H4 (cell line): ENCODE measurements around the genes SMAD5, SPOCK1, NME5, BRD8, KIF20A and REEP2.

DNA sequence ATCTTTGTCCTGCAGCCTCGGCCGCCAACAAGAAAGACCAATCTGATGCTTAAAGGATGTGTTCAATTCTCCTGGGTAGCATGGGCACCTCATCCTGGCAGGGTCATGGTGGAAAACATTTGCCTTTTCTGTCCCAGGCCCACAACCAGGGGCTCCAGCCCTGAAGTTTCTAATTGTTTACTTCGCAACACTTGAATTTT is 26.2 kb upstream of the SMAD5 start:
- RAMPAGE, long total RNA, result no peak

- RAMPAGE, long total RNA, result start-site peak on the plus strand at chr5:136132845-136132936, 208 reads
These were observed at the start of gene SMAD5 for GRCh38 chr5:136132521-136132975. Gene SMAD5, plus strand, starts transcription at chr5:136132845.

GRCh38 chr5:136251494-136252101 is 58.6 kb upstream of the SMIM32 start:
- RAMPAGE, long total RNA, result no peak

DNA sequence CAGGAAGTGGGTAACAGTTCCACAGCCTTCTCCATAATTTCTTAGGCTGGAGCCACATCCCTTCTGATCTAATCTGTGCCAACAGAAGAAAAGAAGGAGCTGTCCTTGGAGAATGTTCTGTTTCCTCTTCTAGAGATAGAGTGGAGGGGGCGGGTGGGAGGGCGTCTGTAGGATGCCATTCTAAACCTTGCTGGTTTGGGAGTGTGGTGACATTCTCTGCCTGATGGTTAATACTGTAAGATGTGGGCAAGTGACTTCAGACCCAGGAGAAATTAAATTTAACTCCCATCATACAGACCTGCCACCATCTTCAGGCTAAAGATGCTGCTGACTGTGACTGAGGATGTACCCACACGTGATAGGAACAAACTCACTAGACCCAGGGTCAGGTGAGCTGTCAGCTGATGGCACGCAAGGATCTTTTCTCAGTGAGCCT is 437.5 kb downstream of the SPOCK1 start:
- RAMPAGE, long total RNA, result no peak

DNA sequence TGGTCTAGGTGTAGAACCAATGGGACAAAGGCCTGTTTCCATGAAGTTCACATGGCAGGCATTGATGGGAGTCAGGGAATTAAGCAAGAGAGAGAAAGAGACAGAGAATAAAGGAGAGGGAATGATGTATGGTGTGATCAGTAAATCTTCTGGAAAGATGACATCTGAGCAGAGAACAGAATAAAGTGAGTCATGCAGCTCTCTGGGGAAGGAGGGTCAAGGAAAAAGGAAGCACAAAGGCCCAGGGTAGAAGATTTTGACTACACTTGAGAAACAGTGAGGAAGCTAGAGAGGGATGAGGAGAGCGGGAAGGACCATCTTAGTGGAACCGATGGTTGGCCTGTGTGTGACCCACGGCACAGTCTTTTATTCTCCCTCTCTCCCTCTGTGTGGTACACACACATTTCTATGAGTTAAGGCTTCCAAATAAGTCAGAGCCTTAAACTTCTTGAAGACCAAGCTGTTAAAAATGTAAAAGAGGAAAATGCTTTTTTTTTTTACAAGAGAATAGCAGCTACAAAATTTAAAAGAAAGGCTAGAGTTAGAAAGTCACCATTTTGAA is 425.9 kb downstream of the SPOCK1 start:
- RAMPAGE, long total RNA, result no peak

- RAMPAGE, long total RNA, result no peak
These were observed 198.7 kb downstream of the SPOCK1 start for GRCh38 chr5:137300327-137300838.

GRCh38 chr5:137498984-137499417 is at the start of gene SPOCK1:
Gene SPOCK1, minus strand, starts transcription at chr5:137499326.
- RAMPAGE, long total RNA, result no peak

DNA sequence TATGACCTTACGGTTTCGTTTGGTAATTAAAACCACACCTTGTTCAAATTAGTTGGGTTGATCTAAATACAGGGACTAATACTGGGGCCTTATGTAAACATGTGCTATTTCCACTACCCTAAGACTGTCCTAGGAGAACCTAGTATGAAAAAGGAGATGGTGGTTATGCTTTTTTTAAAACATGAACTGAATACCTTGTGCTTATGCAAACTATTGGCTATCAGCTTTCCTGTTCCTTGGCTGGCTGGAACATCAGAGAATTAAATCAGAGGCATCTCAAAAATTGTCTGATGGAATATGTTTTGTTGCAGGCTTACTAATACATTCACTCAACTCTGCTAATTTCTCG is 3.9 kb downstream of the MYOT start:
- RAMPAGE, long total RNA, result no peak

- RAMPAGE, long total RNA, result no peak
These were observed 14.6 kb downstream of the FAM13B start for GRCh38 chr5:138018245-138018650.

- RAMPAGE, long total RNA, result start-site peak on the minus strand at chr5:138139390-138139429, 20 reads
These were observed at the start of gene NME5 for GRCh38 chr5:138138837-138139701. Gene NME5, minus strand, starts transcription at chr5:138139428.

GRCh38 chr5:138178288-138178873 is at the start of gene BRD8:
Gene BRD8, minus strand, starts transcription at chr5:138178630.
- RAMPAGE, long total RNA, result no peak

DNA sequence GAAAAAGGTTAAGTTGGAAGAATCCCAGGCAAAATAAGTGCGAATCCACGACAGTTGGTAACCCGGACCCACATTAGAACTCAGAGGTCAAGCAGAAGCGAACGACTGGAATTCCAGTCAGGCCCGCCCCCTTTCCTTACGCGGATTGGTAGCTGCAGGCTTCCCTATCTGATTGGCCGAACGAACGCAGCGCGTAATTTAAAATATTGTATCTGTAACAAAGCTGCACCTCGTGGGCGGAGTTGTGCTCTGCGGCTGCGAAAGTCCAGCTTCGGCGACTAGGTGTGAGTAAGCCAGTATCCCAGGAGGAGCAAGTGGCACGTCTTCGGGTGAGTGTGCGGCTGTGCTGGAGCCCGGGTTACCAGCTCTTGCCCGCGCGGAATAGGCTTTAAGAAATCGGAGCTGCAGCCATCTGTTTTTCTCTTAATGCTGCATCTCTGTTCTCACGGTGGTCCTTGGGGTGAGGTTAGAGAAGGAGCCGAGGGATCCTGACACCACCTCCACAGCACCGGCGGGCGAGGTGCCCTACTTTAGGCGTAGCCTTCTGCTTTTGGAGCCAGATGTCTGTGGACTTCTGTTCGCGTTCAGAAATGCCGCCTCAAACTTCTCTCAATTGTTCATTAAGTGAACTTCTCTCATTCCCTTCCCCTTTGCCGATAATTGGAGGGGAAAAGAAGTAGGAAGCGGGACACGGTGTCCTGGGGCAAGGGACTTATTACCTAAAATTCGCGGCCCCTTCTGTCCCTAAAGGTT is at the start of gene KIF20A:
Gene KIF20A (plus strand): TSS at position 239 of the 753 bp plus-strand sequence.
- RAMPAGE, long total RNA, result start-site peak on the plus strand centred at position 293 of the sequence, 26 bp wide, 99 reads

- RAMPAGE, long total RNA, result no peak
These were observed 15.3 kb downstream of the CDC25C start for GRCh38 chr5:138316363-138316735.

DNA sequence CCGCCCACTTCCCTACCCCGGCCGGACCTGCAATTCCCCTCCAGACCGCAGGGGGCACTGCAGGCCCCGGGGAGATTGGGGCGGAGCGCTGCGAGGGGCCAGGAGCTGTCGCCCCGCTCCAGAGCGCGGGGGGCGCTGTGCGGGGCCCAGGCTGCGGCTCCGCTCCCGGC is 143 bp upstream of the KDM3B start:
- RAMPAGE, long total RNA, result no peak

DNA sequence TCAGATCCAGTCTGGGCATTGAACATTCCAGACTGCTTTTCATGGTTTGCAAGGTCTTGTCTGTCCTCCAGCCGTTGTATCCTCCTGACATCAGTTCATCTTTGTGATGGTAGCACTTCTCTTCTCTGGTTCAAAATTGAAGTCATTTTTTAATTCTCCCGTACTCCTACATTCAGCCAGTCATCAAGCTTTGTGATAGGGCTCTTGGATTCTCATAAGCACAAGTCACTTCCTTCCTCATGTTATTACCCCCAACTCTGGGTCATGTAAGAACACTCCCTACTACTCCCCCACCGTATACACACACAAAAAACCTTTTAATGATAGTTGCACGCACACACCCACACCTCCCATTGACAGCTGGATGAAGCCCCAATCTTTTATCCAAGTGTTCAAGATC is 16.7 kb downstream of the KDM3B start:
- RAMPAGE, long total RNA, result no peak

GRCh38 chr5:138438646-138439334 is at the start of gene REEP2:
Gene REEP2, plus strand, starts transcription at chr5:138439057.
- RAMPAGE, long total RNA, result no peak

- RAMPAGE, long total RNA, result no peak
These were observed 10.9 kb downstream of the REEP2 start for GRCh38 chr5:138449456-138450430.

GRCh38 chr5:138469214-138470244 is 4.2 kb downstream of the EGR1 start:
- RAMPAGE, long total RNA, result no peak

DNA sequence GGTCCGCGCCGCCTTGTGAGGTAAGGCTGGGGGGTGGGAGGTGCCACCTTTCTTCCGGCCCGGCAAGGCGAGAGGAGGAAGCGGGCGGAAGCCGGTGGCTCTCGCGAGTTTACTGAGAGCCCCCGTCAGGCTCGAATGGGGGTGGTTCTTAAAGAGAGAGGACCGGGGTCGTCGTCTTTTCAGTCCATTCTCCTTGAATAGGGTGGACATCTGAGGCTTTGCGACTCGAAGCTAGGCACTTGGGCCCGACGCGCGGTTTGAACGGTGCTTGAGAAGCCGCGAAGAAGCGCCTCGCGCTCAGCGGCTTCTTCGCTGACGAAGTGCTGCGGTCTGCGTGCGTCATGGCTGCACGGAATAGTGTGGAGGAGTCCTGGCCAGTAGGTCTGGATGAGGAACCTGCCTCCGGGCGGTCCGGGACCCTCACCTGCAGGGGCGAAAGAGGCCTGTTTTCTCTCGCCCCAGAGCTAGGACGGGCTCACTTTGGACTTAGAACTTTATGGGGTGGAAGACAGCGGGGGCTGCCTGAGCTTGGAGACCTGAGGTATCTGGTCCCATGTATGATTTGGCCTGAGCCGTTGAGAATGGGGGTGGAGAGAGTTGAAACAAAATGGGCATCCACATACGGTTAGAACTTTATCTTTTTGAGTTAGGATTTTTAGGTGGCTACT is 483 bp upstream of the ETF1 start:
- RAMPAGE, long total RNA, result no peak

GRCh38 chr5:138556638-138557140 is 13.7 kb upstream of the ETF1 start:
- RAMPAGE, long total RNA, result no peak